Cardiac septum (tissue), 1 donor: ENCODE measurements around a stretch of chr2.

- PRO-cap, result no peak
Measured at GRCh38 chr2:20203041-20203514, 21.9 kb downstream of the SDC1 start.

GRCh38 chr2:20221981-20222541 lies 2.9 kb downstream of the SDC1 start:
- PRO-cap, result no peak

DNA sequence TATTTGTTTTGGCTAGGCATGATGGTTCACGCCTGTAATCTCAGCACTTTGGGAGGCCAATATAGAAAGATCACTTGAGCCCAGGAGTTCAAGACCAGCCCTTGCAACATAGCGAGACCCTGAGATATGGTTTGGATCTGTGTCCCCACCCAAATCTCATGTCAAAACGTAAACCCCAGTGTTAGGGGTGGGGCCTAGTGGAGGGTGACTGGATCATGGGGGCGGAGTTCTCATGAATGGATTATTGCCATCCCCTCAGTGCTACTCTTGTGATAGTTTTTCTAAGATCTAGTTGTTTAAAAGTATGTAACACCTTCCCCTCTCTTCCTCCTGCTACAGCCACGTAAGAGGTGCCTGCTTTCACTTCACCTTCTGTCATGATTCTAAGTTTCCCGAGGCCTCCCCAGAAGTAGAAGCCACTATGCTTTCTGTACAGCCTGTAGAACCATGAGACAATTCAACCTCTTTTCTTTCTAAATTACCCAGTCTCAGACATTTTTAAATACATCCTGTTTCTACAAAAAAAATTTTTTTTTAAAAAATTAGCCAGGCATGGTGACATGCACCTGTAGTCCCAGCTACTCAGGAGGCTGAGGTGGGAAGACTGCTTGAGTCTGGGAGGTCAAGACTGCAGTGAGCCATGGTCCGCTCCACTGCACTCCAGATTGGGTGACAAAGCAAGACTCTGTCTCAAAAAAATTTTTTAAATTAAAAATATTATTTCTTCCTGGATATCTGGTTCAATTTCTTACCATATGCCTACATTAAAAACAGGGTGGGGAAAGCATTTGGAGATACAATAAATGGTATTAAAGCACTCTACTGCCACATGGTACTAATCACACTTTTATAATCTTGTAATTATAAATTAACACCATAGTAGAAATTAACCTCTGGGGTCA lies 16.8 kb downstream of the PUM2 start:
- PRO-cap, result no peak

- PRO-cap, result bidirectional peak, plus-strand start at chr2:20515061, minus-strand start at chr2:20514968
Measured at GRCh38 chr2:20514903-20515373, 68.1 kb downstream of the RHOB start.

DNA sequence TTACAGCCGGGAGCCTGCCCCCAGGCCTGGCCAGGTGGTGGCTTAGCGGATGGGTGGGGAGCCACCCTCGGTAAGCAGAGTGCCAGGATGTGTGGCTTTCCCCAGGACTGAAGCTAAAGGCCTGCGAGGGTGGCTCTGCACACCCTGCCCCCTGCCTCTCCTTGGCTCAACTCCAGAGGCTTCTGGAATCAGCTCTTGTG lies 79.8 kb downstream of the RHOB start:
- PRO-cap, result no peak

DNA sequence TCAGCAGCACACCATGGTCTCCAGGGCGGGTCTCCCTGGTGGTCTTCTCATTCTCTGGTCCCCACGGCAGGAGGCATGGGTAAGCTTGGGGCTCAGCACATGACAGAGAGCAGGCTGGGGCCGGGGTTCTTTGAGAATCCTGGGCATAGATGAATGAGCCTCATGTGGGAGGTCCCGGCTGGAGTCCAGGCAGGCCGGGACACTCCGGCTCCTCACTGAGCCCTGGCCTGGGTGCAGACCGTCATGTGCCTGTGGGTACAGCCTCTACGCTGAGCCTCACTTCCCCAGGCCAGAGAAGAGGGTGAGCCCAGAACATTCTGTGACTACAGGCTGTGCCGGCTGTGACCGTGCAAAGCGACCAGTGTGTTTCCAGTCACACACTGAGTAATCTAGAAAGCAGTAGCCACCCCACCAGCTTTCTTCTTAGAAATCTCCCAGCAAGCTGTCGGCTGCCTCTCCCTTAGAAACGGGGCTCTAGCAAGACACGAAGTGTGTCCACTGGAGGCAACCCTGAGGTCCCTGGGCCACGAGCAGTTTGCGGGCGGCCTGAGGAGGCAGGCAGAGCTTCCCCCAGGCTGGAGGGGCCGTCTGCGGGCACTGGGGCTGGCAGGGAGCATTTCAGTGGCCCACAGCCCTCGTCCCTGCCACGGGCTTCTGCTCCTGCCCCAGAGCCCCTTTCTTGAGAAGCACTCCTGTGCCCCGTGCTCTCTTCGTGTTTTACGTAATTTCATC lies 93.2 kb downstream of the RHOB start:
- PRO-cap, result no peak

GRCh38 chr2:20592976-20594006 lies 57.6 kb downstream of the HS1BP3 start:
- PRO-cap, result no peak

DNA sequence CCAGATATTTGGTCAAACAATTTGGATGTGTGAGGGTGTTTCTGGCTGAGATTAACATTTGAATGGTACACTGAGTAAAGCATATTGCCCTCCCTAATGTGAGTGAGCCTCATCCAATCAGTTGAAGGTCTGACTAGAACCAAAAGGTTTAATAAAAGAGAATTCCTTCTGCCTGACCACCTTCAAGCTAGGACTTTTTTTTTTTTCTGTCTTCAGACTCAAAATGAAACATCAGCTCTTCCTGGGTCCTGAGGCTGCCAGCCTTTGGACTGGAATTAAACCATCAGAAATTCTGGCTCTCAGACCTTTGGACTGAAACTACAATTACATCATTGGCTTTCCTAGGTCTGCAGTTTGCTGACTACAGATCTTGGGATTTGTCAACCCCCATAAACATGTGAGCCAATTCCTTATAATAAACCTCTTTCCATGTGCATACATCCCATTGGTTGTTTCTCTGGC lies 65.3 kb downstream of the LDAH start:
- PRO-cap, result no peak

DNA sequence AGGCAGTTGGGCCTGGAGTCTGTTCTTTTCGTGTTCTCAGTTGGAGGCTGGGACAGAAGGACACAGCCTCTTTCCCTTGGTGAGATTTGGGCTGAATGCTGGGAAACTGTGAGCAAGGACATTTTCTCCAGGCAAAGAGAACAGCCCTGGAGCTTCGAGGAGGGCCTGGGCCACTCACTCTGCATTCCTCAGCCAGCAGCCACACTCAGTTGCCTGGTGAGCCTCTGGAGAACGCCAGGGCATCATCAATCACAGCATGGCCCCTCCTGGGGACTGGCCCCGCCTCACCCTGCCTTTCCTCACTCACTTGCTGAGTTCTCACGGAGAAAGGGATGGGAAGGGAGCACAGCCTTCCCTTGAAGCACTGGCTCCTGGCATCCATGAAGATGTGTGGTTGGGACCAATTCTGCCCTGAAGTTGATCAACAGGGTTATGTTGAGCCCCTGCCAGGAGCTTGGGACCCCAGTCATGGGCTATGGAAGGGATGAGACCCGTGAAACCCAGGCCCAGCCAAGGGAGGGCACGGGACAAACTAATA lies 54.9 kb downstream of the APOB start:
- PRO-cap, result no peak

DNA sequence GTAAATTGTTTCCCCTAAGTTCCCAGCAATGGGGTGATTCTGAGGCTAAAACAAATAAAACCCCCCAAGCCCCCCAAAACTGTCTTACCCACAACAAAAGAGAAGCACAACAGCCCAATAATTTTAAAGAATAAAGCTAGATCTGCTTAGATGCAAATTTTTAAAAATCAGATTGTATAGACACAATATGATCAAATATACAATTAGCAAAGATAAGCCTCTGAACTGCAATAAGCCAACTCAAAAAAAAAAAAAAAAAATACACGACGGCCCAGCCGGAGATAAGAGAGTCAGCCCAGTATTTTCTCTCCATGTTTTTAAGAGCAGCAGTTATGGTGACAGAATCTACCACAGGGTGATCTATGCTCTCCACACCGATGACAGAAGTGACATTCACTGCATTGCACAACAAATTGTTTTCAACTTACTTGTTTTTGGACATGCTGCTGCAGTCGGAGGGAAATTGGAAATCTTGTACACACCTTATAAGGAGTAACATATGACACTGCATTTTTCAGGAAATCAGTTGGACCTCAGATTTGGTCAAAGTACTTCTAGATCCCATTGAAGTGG lies 23.1 kb upstream of the APOB start:
- PRO-cap, result no peak

DNA sequence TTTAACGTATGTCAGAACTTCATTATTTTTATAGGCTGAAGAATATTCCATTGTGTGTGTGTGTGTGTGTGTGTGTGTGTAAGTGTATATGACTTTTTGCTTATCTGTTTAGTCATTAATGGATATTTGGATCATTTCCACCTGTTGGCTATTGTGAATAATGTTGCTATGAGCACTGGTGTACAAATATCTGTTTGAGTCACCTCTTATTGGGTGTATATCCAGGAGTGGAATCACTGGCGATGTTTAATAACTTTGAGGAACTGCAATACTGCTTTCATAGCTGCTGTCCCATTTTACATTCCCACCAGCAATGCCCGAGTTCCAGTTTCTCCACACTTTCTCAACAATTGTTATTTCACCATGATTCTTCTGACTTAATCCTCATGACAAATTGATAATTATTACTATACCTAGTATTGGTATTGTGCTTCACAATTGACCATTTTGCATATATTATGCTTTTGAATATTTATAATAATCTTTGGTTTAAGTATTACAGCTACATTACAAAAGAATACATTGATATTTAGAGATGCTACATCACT lies 30.2 kb upstream of the TDRD15 start:
- PRO-cap, result no peak

DNA sequence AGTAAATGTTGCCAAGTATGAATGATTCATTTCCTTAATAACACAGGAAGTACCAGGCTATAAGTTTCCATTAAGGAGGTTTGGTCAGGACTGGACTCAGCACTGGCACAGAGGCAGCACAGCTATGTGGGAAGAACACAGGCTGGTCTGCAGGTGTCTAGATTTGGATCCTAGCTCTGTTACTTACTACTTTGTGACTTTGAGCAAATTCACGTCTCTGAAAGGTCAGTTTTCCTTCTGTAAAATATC lies 97.2 kb downstream of the TDRD15 start:
- PRO-cap, result no peak

DNA sequence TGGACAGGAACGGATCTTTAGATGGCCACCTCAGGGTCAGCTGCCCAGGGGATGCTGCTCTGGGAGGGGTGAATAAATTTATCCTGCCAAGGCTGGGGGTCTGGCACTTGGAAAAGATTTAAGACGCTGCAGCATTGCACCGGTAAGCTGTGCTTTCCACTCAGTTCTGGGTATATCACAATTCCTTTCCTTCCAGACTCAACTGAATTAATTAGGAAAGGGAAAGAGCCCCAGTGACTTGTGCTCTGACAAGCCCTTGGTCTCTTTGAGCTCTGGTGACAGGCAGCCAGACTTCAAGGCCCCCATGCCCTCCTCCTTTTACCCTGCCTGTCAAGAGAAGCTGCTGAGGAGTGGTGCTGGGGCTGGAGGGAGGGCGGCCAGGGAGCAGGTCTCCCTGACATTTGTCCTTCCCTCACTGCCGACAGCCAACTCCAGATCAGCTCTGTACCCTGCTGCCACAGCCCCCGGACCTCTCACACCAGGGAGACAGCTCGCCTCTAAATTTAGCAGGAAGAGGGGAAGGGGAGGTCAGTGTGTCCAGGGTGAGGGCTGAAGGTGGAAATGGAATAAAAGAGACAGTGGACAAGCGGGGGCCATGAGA lies 155.6 kb downstream of the TDRD15 start:
- PRO-cap, result no peak

DNA sequence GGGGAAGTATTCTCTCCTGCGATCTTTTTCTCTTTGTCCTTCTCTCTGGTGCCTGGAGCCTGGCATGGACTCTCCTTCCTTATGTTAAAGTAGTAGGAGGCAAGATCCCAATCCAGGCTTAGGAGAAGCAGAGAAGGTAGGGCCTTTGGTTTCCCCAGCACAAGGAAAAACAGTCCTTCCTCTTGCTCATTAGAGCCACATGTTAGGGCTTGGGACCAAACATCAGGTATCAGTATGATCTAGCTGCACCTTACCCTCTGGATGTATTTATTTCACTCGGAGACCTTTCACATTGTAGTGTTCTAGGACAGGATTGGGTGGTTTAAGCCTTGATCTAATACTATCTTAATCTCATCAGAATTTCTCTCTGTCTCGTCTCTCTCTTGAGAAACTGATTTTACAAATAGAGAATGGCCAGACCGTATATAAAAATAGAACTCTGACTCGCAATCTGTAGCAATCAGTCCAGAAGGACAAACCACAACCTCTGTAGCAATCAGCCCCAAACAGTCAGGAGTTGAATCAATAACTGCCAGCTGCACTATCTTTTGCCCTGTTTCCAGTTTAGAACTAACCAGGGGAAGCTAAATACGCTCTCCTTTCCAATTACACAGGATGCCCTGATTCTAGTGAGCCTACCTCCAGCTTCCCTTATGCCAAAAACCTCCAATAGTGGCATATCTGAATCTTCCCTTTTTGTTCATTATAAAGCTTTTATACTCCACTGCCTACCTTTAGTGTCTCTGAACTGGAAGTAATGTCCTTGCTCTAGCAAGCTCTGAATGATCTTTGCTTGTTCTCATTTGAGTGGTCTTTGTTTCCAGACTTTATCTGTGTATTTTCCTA lies 207.2 kb downstream of the TDRD15 start:
- PRO-cap, result no peak

GRCh38 chr2:22027920-22028135 lies 904.1 kb downstream of the TDRD15 start:
- PRO-cap, result no peak

DNA sequence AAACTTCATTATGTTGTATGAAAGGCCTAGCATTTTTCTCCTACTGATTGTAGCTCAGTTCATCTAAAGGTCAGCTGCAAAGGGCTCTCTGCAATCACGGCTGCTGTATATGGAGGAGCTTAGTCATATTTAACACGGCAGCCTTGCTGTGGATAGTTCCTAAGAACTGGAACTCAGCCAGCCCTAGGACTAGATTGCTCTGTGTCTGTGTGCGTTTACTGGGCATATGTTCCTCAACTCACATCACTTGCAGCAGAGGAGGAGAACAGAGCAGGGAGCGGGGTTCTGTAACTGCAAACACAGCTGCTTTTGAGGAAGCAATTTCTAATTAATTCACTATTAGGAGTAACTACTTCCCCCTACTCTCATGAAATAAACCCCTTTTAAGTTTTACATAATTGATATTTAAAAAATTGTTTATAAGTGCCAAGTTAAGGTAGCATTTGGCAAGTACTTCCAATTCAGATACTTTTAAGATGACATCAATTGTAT lies 1103.8 kb upstream of the KLHL29 start:
- PRO-cap, result no peak

DNA sequence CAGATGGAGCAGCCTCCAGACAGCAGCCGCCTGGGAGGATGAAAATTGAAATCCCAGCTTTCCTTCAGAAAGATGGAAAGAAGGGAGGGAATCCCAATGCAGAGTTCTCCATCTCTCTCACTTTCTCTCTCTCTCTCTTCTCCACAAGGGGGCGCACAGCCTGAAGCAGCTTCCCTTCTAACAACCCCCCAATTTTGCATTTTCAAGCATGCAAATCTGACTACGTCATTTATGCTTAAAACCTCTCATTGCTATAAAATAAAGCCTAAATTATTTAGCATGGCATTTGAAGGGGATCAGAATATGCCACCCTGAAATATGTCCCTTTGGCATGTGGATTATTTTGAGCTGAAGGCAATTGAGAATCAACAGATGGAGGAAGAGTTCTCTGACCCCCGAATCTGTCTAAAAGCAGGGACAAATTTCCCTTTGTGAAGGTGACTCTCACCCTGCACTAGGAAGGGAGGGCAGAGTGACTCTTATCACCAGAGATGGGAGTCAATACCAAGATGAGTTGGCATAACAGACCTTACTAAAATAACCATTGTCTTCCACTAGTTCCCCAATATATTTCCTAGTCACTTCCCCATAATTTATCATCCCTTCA lies 185.5 kb upstream of the KLHL29 start:
- PRO-cap, result no peak

GRCh38 chr2:23526988-23527345 lies 142.0 kb downstream of the KLHL29 start:
- PRO-cap, result no peak

GRCh38 chr2:23564425-23564703 lies 179.4 kb downstream of the KLHL29 start:
- PRO-cap, result no peak

DNA sequence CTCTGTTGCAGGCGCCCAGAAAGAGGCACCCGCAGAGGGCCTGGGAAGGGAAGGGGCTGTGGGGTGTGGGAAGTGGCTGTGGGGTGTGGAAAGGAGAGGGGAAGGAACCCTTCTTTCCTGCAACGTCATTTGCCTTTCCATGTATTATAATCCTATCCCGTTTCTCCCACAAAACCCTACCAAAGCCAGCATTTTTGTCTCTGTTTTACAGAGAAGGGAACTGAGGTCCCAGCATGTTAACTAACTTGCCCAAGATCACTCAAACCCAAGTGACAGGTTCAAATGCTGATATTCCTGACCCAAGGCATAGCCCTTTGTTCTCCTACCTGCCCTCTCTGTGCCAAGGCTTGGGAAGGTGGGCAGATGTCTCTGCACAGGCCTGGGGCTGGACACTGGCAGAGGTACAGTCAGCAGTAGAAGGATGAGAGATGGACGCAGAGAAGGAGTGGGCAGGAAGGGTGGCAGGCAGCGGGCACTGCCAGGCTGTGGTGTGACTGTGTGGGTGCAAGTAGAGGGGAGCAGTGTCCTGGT lies 210.2 kb downstream of the KLHL29 start:
- PRO-cap, result bidirectional peak, plus-strand start at position 203 of the sequence, minus-strand start at position 58 of the sequence